ENCODE data around the gene PLCH1.

DNA sequence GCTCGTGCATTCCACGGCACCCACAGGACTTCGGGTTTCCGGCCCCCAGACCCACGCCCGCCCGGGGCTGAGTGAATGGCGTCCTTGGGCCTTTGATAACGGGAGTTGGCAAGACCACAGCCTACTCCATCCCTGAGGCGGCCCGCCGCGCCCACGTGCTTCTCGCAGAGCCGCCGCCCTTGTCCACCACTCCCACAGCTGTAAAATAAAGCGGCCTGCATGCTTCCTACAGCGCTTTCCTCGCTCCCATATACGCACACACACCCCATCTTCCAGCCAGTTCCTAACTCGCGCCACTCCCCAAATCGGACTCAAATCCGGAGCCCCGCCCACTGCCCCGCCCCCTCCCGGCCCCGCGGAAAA lies 284 bp upstream of the RAP2B start:
- PRO-cap = bidirectional peak, plus-strand start outside the sequence, minus-strand start at position 285 of the sequence

GRCh38 chr3:153163065-153163985 lies 1.3 kb downstream of the RAP2B start:
- PRO-cap = unidirectional peak, minus-strand start at chr3:153163450

- PRO-cap = no peak
Observed at GRCh38 chr3:153541818-153542329, 379.8 kb downstream of the RAP2B start.

GRCh38 chr3:153553123-153553850 lies 391.3 kb downstream of the RAP2B start:
- PRO-cap = no peak

- PRO-cap = no peak
Observed at GRCh38 chr3:154129460-154129769, 8.2 kb downstream of the ARHGEF26 start.

DNA sequence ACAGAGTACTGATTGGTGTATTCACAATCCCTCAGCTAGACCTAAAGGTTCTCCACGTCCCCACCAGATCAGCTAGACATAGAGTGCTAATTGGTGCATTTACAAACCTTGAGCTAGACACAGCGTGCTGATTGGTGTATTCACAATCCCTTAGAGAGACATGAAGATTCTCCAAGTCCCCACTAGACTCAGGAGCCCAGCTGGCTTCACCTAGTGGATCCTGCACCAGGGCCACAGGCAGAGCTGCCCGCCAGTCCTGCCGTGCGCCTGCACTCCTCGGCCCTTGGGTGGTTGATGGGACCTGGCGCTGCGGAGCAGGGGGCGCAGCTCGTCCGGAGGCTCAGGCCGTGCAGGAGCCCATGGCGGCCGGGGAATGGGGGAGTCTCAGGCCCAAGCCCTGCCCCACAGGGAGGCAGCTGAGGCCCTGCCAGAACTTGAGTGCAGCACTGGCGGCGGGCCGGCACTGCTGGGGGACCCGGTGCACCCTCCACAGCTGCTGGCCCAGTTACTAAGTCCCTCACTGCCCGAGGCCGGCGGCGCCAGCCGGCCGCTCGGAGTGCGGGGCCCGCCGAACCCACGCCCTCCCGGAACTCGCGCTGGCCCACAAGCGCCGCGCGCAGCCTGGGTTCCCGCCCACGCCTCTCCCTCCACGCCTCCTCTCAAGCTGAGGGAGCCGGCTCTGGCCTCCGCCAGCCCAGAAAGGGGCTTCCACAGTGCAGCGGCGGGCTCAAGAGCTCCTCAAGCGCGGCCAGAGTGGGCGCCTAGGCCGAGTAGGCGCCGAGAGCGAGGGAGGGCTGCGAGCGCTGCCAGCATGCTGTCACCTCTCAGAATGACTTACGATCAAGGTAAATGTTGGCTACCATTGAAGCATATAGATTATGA lies 190.9 kb upstream of the MME start:
- PRO-cap = no peak

GRCh38 chr3:155325320-155325964 lies 32.0 kb upstream of the STRIT1 start:
- PRO-cap = no peak

GRCh38 chr3:155461763-155462381 lies 168.4 kb upstream of the STRIT1 start:
- PRO-cap = no peak

- PRO-cap = no peak
Observed at GRCh38 chr3:155554970-155555628, 189.8 kb downstream of the PLCH1 start.

DNA sequence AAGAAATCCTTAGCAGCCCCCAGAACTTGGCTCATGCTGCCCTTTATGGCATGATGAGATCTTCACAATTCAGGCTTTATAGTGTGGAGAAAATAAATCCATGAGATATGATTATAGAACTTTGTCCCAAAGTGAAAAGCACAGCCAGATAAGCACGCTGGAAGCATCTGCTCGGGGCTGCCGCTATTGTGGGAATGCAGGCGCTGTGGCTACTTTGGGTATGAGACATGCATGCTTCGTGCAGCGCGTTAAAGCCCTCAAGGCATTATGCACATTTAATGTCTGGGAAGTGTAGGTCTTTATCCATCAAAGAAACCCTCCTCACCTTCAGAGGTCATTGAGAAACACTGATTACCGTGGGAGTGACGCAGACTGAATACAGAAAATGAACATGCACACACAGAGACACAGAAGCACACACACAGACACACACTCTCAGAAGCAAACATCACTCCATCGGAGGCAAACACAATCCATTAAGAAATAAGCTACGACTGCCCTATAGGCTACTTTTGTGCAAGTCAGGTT lies 68.7 kb downstream of the PLCH1 start:
- PRO-cap = no peak

GRCh38 chr3:155744523-155745362 lies at the start of gene PLCH1:
PLCH1 (minus strand) TSS chr3:155745071.
- PRO-cap = no peak

DNA sequence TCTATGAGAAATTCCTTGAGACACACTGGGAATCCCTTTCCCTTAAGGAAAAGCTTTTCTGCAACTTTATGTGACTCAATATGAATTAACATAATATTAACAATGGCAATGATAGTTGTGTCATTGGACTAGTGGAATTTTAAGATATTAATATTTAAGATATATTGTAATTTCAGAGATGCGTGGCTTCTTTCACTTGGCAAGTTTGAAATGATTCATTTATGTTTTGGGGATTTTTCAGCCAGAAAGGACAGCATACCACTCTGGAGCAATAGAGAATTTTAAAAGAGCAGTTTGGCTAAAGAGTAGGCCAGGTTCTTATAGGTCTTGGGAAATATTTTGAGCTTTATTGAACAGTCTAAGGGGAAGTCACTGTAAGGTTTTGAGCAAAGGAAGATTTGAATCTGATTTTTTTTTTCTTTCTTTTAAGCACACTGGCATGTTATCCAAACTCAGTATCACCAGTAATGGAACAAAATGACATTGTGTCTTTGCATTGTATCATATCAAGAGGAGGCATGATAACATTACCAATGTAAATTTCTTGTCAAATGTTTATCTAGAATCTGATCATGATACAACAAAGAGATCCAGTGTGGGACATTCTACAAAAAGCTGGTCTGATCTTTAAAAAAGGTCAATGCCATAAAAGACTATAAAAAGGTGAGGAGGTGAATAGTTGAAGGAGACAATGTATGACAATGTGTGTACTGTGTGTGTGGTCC lies 16.6 kb downstream of the GMPS start:
- PRO-cap = no peak

DNA sequence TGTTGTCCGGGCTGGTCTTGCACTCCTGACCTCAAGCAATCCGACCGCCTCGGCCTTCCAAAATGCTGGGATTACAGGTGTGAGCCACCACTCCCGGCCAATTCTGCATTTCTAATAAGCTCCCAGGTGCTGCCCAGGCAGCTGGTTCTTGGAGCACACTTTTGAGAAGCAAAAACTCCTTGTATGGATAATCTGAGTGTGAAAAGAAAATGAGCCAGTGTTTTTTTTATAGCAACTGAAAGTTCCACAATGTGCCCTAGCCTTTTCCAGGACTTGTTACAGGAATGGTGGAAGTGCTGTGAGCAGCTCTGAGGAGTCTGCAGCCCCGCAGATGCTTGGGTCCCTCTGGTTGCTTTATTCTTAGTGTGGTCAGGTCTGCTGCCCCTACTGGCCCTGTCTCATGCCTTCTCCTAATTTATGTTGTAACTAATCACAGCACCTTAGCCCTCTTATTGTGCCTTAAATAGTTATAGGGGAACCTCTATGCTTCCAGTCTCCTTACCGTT lies 13.5 kb upstream of the KCNAB1 start:
- PRO-cap = no peak

- PRO-cap = no peak
Observed at GRCh38 chr3:156126993-156127368, 6.6 kb downstream of the KCNAB1 start.

DNA sequence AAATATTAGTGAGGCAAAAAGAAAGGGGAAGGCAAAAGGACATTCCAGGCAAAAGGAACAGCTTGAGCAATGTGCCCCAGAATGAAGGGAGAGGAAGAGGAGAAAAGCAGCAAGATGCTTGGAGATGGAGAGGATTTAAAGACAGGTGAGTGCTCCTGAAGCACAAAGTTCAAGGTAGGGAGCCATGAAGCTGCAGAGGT lies 26.4 kb downstream of the SSR3 start:
- PRO-cap = no peak

DNA sequence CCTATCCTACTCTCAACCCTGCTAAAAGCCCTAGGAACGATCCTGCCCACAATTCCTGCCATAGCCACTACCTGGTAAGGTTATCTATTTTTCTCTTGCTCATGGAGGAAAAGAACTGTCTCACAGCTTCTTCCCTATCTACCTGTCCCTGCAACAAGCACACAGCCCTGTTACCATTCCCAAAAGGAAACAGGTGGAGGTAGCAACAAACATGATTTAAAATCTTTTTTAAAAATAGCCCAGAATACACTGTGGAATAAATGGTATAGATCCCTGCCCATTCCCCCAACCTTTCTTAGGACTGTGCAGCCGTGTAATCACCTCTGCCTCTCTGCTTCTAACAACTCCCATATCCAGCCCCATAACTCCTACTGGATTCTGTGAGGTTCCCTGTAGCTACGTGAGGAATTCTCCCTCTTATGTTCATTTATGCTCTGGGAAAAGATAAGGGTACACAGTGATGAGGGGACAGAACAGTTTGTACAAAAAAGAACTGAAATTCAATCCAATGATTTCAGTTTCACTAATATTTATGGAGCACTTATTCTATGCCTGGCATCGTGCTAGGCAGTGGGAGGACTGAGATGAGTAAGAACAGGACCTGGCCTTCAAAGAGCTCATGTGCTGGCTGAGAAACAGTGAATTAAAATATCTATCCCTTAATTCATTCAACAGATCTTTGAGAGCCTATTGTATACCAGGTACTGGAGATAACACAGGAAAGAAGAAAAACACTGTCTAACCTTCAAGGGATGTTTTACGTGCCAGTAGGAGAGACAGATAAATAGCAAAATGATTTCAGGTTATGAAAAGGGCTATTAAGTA lies 22.3 kb downstream of the SSR3 start:
- PRO-cap = no peak

GRCh38 chr3:156547462-156548107 lies 7.3 kb downstream of the SSR3 start:
- PRO-cap = no peak

DNA sequence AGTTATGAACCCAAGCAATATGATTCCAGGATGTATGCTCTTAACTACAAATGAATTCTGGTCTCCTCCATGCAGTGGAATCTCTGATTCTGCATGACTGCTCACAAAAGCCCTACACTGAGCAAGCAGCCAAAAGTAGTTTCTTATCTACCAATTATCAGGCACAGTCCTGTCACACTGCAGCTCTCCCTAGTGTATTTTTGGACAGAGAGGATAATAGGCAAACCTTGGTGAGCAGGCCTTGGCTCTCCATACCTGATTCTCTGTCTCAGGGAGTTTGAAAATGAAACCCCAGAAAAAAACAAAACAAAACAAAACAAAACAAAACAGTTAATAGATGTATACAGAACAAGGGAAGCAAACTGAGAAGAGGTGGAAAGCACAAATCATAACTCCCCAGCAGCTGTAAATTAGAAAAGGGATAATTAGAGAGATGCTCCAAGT lies 3.5 kb upstream of the SSR3 start:
- PRO-cap = no peak

GRCh38 chr3:156685074-156685558 lies 10.7 kb downstream of the TIPARP start:
- PRO-cap = no peak

DNA sequence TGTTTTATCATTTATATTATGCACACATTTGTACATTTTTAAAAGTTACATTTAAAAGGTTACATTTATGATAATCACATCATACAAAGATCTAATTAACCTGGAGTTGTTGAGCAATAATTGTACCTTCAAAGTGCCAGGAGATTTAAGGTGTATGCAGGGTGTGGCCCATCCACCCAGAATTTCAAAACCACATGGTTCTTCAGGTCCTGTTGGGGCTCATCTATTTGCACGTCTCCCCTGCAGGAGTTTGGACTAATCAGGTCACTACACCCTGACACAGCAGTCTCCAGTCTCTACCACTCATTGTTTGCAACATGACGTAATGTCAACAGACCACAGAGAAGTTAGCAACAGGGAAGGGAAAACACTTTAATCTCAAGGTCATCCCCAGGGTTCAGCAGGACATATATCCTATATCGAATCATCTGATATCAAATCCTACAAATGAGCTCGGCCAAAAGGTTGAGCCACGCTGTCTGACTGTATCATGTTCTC lies 13.7 kb upstream of the LEKR1 start:
- PRO-cap = no peak

Measured in cardiac septum (tissue), 1 donor.